Heart (tissue), 3 donors: ENCODE measurements around a stretch of chr7.

DNA sequence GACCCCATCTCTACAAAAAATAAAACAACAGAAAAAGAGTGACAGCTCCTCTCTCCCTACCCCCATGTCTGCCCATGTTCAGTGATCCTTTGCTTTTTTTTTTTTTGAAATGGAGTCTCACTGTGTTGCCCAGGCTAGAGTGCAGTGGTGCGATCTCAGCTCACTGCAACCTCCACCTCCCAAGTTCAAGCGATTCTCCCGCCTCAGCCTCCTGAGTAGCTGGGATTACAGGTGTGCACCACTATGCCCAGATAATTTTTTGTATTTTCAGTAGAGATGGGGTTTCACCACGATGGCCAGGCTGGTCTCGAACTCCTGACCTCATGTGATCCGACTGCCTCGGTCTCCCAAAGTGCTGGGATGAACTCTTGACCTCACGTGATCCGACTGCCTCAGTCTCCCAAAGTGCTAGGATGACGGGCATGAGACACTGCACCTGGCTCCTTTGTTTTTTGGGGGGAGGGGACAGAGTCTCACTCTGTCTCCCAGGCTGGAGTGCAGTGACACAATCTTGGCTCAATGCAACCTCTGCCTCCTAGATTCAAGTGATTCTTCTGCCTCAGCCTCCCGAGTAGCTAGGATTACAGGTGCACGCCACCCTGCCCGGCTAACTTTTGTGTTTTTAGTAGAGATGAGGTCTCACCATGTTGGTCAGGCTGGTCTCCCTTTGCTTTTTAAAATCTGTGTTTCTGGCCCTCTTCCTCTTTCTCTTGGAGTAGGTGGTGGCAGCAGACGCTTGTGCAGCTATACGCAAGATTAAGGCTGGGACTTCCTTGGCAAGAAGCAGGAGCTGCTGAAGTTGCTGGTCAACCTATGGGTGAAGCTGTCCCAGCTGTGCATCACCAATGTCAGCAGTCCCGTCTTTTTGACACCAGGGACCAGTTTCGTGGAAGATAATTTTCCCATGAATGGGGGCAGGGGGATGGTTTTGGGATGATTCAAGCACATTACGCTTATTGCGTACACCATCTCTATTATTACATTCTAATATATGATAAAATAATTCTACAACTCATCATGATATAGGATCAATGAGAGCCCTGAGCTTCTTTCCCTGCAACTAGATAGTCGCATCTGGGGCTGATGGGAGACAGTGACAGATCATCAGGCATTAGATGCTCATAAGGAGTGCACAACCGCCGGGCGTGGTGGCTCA, 6.4 kb downstream of the ACTB start:
- RAMPAGE, long total RNA, 2 experiments, result no peak in any of the 2 experiments

DNA sequence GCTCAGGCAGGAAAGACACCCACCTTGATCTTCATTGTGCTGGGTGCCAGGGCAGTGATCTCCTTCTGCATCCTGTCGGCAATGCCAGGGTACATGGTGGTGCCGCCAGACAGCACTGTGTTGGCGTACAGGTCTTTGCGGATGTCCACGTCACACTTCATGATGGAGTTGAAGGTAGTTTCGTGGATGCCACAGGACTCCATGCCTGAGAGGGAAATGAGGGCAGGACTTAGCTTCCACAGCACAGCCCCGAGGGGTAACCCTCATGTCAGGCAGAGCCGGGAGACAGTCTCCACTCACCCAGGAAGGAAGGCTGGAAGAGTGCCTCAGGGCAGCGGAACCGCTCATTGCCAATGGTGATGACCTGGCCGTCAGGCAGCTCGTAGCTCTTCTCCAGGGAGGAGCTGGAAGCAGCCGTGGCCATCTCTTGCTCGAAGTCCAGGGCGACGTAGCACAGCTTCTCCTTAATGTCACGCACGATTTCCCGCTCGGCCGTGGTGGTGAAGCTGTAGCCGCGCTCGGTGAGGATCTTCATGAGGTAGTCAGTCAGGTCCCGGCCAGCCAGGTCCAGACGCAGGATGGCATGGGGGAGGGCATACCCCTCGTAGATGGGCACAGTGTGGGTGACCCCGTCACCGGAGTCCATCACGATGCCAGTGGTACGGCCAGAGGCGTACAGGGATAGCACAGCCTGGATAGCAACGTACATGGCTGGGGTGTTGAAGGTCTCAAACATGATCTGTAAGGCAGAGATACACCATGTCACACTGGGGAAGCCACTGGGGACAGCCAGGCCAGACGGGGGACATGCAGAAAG, 2.2 kb downstream of the ACTB start:
- RAMPAGE, long total RNA, 2 experiments, result no peak in any of the 2 experiments

GRCh38 chr7:5558587-5559310, 28.3 kb upstream of the ACTB start:
- RAMPAGE, long total RNA, 2 experiments, result no peak in any of the 2 experiments

GRCh38 chr7:5610337-5610855, 17.8 kb downstream of the FSCN1 start:
- RAMPAGE, long total RNA, 2 experiments, result no peak in any of the 2 experiments

GRCh38 chr7:5677936-5678458, 85.4 kb downstream of the FSCN1 start:
- RAMPAGE, long total RNA, 2 experiments, result no peak in any of the 2 experiments

DNA sequence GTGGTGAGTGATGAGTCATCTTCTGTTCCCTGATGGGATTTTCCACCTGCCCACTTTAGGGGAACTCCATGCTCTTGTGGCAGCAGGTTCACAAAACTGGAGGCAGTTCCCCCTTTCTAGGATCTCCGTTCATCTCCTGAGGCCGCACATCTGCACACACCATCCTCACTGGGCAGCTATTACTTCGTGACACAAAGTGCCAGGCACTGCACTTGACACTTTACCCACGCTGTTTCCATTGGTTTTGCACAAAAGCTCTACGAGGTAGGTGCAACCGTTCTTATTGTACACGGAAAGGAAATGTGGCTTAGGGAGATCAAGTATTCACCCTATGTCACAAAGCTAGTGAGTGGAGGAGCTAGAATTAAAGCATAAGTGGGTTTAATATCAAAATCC, 80.2 kb downstream of the RNF216 start:
- RAMPAGE, long total RNA, 2 experiments, result no peak in any of the 2 experiments

GRCh38 chr7:5847260-5847794, 33.3 kb upstream of the OCM start:
- RAMPAGE, long total RNA, 2 experiments, result no peak in any of the 2 experiments

DNA sequence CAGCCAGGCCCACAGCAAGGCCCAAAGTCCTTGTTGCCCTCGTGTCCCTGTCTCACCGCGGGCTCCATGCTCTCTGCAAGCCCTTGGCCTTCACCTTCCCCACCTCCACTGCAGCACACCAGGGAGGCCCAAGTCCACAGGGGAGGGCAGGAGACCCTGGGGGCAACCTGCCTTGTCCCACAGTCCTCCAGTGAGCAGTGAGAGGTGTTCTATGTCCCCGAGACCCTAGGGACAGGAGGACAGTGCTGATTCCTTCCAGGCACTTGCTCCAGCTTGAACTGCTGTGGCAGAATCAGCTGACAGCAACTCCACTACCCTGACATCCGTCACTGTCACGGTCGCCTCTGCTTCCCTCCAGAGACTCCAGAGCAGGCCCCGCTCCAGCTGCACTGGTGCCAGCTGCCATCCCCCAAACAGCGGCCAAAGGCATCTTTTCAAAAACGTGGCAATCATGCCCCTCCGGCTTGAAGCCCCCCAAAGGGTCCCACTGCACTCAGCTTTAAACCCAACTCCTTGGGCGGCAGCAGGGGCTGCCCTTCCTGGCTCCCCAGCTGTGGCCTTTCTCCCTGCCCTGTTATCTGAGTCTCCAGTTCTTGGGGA, 62.5 kb downstream of the USP42 start:
- RAMPAGE, long total RNA, 2 experiments, result no peak in any of the 2 experiments

DNA sequence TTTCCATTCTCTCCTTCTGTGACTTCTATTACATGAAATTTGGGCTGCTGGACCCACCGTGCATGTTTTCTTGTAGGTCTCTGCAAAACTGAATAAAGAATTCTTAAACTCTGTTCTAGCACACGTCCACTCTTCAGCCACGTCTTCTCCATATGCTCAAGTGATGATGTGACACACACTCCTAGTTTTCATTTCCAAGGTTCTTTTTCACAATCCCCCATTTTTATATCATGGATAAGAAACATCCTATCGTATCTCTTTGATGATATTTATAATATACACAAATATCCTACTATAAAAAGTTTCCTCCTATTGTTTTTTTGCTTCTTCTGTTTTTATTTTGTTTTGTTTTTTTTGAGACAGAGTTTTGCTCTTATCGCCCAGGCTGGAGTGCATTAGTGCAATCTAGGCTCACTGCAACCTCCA, 77.0 kb downstream of the USP42 start:
- RAMPAGE, long total RNA, 2 experiments, result no peak in any of the 2 experiments

GRCh38 chr7:6228185-6228820, 44.1 kb downstream of the CYTH3 start:
- RAMPAGE, long total RNA, 2 experiments, result no peak in any of the 2 experiments

DNA sequence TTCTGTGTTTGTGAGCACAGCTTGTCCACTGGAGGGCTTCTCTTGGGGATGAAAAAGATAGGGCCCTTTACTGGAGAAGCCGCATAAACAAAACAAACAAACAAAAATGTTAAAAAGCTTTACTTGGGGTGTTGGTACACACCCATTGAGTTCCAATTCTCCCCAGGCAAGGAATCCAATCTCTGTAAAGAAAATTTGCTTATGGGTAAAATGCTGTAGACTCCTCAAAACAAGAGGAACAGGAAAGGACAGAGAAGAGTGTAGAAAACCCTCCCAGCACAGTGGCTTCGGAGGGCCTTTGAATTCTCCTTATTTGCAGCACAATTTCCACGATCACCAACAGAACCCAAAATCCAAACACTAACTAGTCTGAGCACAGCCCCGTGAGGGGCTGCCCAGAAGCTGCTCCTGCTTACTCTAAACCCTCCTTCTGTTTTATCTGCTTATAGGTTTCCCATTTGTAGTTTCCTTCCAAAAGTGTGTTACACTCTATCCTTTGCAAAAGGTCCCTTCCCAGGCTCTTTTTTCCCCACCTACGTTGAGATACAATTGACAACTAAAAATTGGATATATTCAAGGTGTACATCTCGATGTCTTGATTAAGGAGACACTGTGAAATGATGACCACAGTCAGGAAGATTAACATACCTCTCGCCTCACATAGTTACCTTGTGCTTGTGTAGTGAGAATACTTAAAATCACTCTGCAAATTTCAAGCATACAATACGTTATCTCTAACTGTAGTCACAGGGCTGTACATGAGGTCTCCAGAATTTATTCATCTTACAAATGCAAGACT, 23.0 kb downstream of the CYTH3 start:
- RAMPAGE, long total RNA, 2 experiments, result no peak in any of the 2 experiments

GRCh38 chr7:6271438-6272233, 788 bp downstream of the CYTH3 start:
- RAMPAGE, long total RNA, 2 experiments, result no peak in any of the 2 experiments

DNA sequence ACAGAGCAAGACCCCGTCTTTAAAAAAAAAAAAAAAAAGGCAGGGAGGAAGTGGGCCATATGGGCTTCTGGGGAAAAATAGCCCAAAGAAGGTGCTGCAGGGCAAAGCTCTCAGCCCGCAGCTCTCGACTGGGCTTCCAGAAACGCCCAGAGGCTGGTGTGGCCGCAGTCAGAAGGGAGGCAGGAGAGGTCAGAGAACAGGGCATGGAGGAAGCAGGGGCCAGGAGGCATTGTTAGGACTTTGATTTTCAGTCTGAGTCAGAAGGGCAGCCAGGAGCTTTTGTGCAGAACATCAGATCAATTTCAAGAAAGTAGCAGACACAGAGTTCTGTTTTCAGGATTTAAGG, 35.3 kb upstream of the CYTH3 start:
- RAMPAGE, long total RNA, 2 experiments, result no peak in any of the 2 experiments

- RAMPAGE, long total RNA, 2 experiments, result no peak in any of the 2 experiments
These were observed 27.4 kb downstream of the RAC1 start for GRCh38 chr7:6401660-6402093.

DNA sequence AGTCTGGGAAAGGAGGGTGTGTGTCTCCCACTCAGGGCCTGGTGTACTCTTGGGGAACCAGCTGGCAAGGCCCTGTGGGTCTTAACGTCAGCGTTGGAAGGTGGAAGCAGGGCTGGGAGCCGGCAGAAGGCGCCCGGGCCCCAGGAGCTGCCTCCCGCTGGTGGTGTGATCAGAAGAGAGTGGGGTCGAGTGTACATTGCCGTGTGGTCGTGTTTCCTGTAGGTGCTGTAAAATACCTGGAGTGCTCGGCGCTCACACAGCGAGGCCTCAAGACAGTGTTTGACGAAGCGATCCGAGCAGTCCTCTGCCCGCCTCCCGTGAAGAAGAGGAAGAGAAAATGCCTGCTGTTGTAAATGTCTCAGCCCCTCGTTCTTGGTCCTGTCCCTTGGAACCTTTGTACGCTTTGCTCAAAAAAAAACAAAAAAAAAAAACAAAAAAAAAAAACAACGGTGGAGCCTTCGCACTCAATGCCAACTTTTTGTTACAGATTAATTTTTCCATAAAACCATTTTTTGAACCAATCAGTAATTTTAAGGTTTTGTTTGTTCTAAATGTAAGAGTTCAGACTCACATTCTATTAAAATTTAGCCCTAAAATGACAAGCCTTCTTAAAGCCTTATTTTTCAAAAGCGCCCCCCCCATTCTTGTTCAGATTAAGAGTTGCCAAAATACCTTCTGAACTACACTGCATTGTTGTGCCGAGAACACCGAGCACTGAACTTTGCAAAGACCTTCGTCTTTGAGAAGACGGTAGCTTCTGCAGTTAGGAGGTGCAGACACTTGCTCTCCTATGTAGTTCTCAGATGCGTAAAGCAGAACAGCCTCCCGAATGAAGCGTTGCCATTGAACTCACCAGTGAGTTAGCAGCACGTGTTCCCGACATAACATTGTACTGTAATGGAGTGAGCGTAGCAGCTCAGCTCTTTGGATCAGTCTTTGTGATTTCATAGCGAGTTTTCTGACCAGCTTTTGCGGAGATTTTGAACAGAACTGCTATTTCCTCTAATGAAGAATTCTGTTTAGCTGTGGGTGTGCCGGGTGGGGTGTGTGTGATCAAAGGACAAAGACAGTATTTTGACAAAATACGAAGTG, 28.1 kb downstream of the RAC1 start:
- RAMPAGE, long total RNA, 2 experiments, result no peak in any of the 2 experiments

GRCh38 chr7:6403220-6403543, 28.9 kb downstream of the RAC1 start:
- RAMPAGE, long total RNA, 2 experiments, result no peak in any of the 2 experiments

DNA sequence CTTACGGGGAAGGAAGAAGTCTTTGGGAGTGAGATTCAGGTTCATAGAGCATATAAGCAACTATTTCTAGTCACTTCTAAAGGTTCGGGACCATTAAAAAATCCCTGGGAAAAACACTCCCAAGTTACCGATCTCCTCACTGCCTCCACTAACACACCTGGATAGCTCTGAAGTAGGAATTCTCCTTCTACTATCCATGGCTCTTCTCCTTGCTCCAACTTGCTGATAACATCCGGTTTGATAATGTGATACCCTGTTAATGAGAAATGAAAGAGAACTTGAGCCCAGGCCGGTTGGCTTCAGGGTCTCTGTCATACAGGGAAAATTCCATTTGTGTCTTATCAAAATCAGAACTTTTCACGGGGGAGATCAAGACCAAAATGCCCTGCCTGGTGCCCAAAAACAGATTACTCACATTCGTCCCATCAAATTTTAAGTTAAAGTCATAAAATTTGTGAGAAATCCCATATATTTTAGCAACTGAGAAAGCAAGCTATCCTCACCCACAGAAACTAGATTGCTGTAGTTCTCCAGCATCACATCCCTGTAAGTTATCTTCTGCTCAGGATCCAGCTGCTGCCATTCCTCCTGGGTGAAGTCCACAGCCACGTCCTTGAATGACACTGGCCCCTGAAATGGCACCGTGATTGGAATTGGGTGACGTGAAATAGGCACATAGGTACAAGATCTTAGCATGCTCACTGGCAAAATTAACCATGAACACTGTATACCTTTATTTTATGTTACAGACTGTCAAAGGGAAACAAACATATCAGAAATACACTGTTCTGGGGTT, 9.4 kb downstream of the ZNF12 start:
- RAMPAGE, long total RNA, 2 experiments, result no peak in any of the 2 experiments

DNA sequence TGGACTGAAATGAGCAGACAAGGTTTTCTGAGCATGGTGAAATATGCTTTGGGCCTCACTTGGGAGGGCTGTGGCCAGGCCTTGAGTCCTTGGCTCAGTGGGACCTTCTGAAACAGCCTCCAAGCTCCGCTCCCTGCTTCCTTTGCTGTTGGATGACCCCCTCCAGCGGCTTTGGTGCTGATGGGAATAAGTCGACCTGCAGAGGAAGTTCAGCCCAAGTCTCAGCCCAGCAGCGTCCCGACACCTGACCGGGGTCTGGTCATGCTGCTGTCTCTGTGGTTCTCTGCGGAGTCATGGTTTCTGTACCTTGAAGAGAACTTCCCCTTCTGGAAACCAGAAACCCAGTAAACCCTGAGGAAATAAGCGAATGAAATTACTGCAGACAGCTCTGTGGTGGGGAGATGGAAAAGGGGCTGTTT, 18.2 kb upstream of the ZNF12 start:
- RAMPAGE, long total RNA, 2 experiments, result no peak in any of the 2 experiments

DNA sequence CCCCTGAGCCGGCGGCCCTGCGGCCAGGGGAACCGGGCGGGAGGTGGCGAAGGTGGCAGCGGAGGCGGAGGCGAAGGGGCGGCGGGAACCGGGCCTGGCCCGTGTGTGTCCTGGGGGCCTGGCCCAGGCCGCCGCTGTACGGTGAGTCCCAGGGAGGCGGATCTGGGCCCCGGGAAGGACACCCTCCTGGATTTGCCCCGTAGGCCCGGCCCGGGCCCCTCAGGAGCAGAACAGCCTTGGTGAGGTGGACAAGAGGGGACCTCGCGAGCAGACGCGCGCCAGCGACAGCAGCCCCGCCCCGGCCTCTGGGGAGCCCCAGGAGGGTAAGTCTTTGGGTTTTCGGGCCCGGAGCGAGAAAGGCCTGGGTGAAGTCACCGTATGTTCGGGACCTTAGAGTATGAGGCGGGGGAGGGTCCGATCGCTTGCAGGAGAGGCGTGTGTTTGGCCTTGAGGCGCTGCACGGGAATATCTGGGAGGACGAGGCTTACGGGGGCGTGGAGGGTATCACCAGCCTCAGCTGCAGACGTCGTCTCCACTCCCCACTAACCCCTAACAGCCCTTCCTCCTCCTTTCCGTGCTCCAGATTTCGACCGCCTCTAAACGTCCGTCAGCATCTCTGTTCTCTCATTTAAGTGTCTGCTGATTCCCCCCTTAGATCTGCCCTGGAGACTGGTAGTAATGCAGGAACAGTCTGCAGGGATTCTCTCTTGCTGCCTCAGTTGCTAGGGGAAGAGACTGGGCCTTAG, 23.4 kb upstream of the ZNF12 start:
- RAMPAGE, long total RNA, 2 experiments, result no peak in any of the 2 experiments

GRCh38 chr7:6950246-6950593, 124.1 kb upstream of the CCZ1B start:
- RAMPAGE, long total RNA, 2 experiments, result no peak in any of the 2 experiments